Left ventricle myocardium (tissue), 1 donor: Measurements from ENCODE around the genes PXMP2, PGAM5 and ZNF10.

DNA sequence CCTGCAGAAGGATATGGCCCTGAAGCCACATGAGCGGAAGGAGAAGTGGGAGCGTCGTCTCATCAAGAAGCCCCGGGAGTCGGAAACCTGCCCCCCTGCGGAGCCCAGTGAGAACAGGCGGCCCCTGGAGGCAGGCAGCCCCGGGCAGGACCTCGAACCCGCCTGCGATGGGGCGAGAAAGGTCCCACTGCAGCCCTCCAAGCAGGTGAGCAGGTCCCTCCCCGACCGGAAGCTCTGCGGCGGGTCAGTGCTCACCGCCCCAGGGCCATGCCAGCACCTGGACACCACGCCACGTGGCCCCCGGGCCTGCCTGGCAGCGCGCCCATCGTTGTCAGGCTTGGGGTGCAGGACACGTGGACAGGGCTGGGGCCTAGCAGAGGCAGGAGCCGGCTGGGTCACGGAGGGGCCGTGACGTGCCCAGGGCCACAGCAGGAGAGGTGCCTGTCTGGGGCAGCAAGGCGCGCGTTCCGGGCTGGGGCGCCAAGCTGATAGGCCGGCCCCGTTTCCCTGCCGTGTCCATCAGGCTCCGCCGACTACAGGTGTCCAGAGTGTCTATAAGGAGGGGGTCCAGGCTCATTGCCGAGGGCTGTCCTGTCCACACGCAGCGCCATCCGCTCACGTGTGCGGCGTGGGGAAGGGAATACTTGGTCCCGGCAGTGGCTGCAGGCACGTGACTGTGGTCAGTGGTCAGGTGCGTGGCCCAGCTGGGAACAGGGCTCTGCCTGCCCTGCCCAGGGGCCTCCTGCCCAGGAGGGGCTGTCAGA, 18.4 kb downstream of the FBRSL1 start:
- PRO-cap, result no peak

- PRO-cap, result no peak
Observed at GRCh38 chr12:132516799-132517982, 27.2 kb downstream of the FBRSL1 start.

- PRO-cap, result unidirectional peak, plus-strand start at chr12:132603222
Observed at GRCh38 chr12:132602809-132603356, 7.5 kb downstream of the LRCOL1 start.

DNA sequence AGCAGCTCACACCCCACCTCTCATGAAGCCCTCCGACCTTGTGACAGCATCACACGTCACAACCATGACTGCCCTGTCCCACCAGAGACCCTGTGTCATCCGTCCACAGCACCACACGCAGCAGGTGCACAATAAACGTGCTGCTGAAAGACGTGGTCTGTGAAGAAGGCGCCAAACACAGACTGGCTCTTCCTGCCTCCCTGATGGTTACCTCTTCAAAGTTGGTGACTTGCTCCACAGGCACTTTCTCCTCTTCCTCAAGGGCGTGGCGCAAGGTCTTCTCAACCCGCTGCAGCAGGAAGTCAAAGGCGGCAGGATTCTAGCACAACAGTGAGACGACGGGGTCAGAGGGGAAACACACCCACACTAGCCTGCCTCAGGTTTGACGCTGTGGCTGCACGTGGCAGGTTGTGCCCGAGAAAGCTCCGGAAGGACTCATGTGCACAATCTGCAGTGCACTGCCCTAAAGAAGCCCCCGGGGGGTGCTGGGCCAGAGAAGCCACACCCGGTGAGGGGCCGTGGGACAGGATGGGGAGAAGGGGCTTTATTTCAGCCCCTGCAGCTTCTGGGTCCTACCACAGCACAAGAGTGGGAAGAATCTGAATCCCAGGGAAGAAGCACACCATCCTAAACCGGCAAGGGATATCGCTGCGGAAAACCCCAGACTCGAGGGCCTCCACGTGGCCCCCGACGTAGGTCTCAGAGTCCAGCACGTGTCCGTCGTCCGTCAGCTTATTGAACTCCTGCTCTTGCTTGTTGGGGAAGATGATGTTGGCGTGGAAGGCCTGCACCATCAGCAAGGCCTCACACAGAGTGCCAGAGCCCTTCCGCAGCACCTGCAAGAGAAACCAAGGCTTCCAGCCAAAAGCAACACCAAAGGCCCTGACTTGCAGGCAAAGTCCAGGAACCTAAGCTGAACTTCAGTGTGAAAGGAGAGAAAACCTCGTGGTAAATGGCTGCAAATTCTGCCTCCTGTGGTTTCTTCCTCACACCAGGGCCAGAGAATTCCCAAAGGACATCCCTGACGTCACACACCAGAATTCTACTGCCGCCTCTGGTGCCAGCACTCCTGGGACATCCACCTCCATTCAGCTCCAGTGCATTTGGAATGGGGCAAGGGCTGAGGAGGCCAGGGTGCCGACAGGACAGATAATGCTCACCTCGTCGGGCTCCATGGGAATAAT, 14.7 kb downstream of the POLE start:
- PRO-cap, result no peak

DNA sequence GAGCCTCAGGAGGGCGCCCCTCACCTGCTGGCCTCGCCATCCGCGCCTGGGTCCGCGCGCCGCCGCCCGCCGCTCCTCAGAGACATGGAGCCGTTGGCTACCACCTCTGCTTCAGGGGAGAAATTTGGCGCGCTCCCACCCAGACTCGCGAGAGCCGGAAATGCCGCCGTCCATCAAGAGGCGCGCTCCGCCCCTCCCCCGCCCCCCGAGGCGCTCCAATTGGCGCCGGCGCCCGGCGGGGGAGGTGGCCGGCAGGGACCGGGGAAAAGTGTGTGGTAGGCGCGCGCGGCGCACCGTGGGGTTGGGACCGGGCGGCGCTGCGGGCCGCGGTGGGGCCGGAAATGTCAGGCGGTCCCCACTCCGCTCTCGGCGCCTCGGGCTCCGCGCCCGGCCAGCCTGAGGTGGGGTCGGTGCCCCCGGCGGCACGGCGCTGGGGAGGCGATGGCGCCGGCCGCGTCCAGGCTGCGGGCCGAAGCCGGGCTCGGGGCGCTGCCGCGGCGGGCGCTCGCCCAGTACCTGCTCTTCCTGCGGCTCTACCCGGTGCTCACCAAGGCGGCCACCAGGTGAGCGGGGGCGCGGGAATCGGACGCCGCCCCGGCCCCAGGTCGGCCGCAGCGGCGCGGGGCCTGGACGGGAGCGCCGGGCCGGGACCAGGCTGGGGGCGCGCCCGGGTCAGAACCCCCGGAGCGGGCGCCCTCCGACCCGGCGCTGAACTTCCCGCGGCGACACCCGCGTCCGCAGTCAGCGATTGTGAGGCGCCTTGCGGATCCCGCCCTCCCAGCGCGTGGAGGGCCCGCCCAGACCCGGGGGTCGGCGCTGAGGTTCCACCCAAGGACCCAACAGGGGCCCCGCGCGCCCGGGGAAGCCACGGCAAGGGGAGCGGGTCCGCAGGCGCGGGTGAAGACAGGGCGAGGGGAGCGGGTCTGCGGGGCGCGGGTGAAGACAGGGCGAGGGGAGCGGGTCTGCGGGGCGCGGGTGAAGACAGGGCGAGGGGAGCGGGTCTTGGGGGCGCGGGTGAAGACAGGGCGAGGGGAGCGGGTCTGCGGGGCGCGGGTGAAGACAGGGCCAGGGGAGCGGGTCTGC, at the start of gene PXMP2:
TSS of gene PXMP2 (plus strand) at position 358 of the 1,083 bp plus-strand sequence.
- PRO-cap, result bidirectional peak, plus-strand start at position 394 of the sequence, minus-strand start at position 113 of the sequence

DNA sequence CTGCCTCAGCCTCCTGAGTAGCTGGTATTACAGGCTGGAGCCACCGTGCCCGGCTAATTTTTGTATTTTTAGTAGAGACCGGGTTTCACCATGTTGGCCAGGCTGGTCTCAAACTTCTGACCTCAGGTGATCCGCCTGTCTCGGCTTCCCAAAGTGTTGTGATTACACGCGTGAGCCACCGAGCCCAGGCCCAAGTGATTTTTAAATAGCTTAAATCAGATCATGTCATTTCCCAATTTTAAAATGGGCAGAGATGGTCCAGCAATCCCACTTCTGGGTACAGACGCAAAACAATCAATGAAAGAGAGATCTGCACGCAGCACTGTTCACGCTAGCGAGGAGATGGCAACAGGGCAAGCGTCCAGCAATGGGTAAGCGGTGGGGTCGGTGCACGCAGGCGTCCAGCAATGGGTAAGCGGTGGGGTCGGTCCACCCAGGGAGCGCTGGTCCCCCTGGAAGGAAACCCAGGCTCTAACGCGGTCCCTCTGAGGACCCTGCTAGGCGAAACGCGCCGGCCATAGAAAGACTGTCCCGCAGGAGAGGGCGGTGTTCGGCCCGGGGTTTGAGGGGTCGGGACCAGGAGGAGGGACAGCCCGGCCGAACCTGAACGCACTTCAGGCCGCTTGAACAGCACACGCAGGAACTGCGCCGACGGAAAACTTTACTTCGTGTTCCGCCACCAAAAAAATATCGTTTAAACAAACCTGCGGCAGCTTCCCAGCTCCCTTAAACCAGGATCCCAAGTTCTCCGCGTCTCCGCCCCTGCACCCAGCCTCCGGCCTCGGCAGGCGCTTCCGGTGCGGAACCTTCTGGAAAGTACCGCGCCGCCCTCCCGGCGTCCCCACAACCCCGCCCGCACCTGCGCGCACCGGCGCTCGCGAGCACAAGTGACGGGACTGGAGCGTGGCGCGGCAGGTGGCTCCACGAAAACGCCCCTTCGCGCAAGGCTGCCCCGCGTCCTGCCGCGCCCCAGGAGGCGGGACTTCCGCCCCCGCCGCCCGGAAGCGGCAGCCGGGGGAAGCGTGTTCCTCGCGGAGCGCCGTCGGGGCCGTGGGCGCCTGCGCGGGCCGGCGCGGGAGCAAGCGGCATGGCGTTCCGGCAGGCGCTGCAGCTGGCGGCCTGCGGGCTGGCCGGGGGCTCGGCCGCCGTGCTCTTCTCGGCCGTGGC, at the start of gene PGAM5:
TSS of gene PGAM5 (plus strand) at position 1,053 of the 1,167 bp plus-strand sequence.
- PRO-cap, result bidirectional peak, plus-strand start at position 1,053 of the sequence, minus-strand start at position 961 of the sequence

GRCh38 chr12:132720580-132721487, 10.2 kb downstream of the PGAM5 start:
- PRO-cap, result no peak

GRCh38 chr12:132740000-132740768, 21.4 kb downstream of the ANKLE2 start:
- PRO-cap, result bidirectional peak, plus-strand start at chr12:132740534, minus-strand start at chr12:132740351

DNA sequence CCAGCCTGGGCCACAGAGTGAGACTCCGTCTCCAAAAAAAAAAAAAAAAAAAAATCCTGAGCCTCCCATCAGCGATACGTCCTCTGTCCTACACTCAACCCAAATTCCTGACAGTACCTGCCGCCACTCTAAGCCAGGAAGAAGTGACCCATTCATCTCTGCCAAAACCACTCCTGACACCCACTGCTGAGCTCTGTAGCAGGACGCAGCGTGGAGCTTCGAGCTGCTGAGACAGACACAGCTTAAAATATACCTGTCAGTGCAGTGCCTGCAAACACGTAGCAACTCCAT, 5.9 kb upstream of the ANKLE2 start:
- PRO-cap, result no peak

DNA sequence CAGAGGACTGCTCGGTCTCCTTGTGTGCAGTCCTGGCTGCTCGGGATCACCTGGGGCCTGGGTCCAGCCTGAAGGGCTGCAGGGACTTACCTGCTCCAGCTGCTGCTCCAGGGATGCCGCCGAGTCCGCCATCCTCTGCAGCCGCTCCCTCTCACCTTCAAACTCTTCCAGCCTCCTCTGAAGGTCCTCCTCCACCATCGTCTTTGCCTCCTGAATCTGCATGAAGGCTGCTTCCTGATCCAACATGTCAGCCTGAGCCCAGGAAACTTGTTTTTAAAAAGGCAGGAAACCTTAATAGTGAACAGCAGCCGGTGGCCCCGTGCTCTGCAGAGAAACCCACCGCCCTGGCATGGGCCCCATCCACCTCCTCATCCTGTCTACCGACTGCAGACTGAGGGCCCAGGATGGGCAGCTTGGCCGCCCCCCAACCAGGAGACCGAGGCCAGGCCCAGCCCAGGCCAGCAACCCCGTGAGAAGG, 32.2 kb downstream of the GOLGA3 start:
- PRO-cap, result no peak

DNA sequence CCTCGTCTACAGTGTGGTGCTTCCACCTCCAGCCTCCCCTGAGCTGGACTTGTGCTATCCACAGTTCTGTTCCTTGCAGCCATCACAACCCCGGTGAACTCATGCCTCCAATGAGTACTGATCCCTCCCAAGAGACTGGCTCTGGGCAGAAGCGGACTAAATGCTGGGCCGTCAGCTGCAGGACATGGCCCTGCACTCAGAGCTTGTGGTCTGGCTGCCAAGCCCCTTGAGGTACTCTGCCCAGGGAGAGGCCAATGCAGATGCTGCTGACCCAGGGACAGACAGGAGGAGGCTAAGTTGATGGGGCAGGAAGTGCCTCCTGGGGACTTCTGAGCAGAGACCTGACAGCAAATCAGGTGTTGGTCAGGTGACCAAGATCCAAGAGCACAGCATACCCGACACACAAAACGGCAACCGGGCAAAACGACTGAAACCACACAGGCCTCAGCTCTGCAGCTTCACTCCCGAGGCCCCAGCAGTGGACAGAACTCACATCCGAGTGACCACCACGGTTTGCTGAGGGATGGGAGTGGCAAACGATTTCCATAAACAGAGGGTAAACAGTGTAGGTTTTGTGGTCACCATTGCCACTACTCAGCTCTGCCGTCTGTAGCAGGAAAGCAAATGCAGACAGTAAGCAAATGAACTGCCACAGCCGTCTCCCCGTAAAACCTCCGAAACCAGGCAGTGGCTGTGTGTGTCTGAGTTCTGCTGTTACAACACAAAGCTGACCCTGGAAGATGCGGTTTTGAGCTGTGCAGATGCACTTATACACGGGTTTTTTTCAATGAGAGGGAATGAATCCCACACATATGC, 14.5 kb downstream of the CHFR start:
- PRO-cap, result no peak

- PRO-cap, result bidirectional peak, plus-strand start at chr12:133130361, minus-strand start at chr12:133130407; bidirectional peak, plus-strand start at chr12:133130627, minus-strand start at chr12:133130555; unidirectional peak, minus-strand start at chr12:133130963
Observed at GRCh38 chr12:133130136-133131229, at the start of gene ZNF10. Gene ZNF10, plus strand, starts transcription at chr12:133130627.